SK-MEL-5 (cell line): ENCODE measurements around the genes LCP2 and SMIM23.

DNA sequence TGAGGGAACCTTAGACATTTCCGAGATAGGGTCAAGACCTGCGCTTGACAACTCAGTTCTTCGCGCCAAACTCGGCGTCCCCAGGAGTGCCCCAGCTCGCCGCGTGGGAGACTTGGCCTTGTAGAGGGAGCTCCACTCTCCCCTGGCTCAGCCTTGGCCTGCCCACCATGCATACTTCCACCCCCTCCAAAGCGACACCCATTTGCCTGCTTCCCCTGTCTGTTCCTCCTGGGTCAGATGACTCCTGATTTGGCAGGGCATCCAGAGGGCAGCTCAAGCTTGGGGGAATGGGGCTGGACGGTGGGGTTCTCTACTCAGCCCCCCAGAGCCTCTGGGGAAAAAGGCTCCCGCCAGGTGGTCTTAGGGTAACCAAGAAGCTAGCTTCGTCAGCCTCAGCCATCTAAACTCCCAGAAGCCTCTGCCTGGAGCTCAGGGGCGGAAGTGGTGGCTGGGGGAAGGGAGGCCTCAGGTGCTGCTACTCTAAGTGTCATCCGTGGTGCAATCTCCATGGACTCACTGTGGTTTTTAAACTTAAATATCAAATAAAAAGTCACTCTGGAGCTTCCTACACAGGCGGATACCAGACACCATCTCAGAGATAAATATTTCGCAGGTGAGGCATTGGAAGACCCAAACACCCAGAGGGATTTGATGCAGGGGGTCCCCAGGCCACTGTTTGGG, 660 bp downstream of the DOCK2 start:
RAMPAGE:
- cytosol, long total RNA = no peak
- long total RNA = no peak
- nucleus, long total RNA = no peak

DNA sequence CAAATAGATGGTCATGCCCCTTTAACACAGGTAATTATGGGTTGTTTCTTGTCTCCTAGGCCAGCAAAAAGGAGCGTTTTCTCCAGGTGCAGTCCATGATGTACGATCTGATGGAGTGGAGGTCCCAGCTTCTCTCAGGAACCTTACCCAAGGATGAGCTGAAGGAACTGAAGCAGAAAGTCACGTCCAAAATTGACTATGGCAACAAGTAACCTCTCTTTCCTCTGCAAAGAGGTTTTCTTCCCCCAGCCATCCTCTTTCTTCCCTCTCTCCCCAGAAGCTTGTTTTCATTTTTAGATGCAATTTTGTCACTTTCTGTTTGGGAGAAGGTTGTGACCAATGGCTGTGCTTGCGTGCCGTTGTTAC, 37.1 kb downstream of the DOCK2 start:
RAMPAGE:
- cytosol, long total RNA = no peak
- long total RNA = no peak
- nucleus, long total RNA = no peak

GRCh38 chr5:170254212-170254768, 21.5 kb downstream of the C5orf58 start:
RAMPAGE:
- cytosol, long total RNA = no peak
- long total RNA = no peak
- nucleus, long total RNA = no peak

DNA sequence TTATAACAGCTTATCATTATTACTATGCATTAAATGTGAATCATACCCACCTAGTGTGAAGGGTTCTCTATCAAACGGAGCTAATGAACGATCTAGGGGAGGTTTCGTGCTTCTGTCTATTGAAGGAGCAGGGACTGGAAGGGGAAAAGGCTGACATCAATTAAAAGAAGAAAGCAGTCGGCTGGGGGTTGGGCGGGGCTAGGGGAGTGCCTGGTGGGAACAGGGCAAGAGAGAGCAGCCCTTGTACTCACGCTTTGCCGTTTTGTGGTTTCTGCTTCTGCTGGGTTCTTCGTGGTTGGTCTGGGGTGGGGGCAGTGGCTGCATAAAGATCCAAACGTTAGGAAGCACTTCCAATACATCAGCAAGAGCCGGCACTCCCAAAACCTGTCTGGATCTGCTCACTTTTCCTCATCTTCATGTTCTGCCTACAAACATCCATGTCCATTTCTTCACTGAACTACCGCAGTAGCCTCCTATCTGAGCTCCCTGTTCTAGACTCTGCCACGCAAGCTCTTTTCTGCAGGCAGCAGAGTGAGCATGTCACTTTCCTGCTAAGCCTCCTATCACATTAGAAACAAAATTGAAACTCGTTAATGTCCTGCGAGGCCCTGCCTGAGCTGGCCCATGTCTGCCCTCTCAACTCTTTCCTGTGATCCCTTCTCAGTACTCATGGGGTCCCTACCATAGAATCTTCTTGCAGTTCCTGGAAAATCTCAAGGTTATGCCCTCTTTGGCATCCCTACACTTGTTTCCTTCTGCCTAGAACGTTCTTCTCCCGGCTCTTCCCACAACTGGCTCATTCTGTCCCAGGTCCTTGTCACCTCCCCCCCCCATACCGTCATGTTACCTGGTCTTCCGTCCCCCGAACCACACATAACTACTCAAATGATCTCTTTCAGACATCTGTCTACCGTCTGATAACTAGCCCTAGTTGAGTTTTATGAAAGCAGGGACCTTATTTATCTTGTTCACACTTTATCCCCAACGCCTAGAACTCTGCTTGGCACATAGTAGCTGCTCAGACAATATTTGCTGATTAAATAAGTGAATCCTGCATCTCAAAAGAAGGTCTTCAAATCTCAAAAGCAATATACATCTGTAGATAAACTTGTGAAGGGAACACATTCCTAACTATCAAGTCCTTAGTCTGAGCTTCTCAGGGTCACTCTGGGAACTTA, 30.4 kb downstream of the LCP2 start:
RAMPAGE:
- cytosol, long total RNA = no peak
- long total RNA = no peak
- nucleus, long total RNA = no peak

GRCh38 chr5:170270525-170271287, 26.9 kb downstream of the LCP2 start:
RAMPAGE:
- cytosol, long total RNA = no peak
- long total RNA = no peak
- nucleus, long total RNA = no peak

GRCh38 chr5:170283494-170283934, 14.1 kb downstream of the LCP2 start:
RAMPAGE:
- cytosol, long total RNA = no peak
- long total RNA = no peak
- nucleus, long total RNA = no peak

GRCh38 chr5:170286636-170287066, 10.9 kb downstream of the LCP2 start:
RAMPAGE:
- cytosol, long total RNA = no peak
- long total RNA = no peak
- nucleus, long total RNA = no peak

DNA sequence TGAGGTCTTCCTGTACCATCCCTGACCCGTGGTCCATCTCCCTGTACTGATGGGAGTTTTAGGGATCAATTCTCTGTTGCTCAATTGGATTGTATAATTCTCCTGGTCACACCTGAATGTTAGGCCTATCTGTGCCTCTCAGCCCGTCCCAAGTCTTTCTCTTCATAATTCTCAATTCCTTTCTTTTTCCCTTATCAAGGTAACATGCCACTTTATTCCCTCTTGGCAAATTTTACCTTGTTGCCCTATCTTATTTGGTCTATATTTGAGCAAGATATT, 1.7 kb downstream of the LCP2 start:
RAMPAGE:
- cytosol, long total RNA = no peak
- long total RNA = no peak
- nucleus, long total RNA = no peak

DNA sequence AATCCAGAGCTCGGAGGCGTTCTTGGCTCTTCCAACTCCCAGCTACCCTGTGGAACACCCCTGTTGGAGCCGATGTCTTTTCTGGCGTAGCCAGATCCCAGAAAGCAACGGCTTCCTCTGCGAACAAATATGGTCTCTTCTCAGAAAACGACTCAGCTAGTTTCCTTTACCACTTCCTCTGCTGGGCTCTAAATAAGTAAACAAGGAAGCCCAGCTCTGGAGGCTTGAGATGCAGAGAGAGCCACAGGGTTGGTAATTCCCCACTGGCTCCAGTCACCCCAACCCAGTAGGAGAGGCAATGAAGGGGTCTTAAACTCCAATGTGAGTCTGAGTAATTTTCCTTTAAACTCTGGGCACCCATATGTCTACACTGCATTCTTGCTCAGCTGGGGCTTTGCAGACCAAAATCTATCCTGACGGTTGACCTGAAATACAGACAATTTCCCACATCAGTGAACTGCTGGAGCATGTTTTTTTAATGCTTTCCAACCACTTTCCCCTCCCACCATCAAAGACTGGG, at the start of gene LCP2:
TSS of gene LCP2 (minus strand) at position 99 of the 520 bp plus-strand sequence.
RAMPAGE:
- cytosol, long total RNA = no peak
- long total RNA = no peak
- nucleus, long total RNA = no peak

DNA sequence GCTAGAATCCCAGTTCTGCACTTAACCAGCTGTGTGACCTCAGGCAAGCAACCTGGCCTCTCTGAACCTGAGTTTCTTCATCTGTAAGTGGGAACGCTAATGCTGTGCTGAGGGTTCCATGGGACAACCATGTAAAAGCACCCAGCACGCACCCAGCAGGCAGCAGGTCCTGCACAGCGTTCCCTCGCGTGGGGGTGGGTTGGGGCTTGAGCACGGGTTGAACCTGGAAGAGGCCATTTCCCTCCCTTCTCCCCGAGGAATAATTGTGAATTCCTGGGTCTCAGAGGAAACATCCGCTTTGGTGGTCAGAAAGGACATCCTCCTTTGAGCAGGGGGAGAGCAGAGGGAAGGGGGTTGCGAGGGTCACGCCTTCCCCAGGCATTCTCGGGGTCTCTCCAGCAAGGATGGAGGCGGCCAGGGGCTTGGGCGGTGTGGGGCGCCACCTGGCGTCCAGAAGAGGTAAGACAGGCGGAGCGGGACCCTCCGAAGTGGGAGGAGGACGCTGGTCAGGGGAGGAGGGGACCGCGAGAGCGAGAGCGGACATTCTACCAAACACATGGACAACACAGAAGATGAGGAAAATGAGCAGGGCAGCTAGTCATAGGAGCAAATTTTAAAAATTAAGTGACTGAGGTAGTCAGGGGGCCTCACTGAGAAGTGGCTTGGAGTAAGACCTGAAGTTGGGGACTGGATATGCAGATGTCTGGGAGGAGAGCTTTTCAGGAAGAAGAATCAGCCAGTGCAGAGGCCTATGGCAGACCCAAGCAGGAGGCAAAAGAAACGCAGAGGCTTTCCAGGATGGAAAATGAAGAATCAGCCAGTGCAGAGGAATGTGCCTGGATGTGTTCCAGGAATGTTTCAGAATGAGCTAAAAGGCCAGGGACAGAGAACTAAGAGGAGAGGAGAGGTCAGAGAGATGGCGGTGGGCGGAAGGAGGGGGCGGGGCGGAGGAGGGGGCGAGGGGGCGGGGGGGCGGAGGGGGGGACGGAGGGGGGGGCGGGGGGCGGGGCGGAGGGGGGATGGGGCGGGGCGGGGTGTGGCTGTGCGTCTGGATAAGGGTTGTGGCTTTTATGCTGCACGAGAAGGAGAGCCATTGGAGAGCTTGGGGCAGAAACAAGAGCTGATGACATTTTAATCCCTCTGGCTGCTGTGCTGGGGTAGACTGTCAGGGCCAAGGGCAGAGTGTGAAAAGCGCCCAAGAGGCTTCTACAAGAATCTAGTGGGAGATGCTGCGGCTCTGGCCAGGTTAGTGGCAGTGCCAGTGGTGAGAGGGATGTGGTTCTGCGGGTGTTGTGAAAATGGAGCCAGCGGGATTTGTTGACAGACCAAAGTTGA, 129.4 kb downstream of the KCNIP1 start:
RAMPAGE:
- cytosol, long total RNA = no peak
- long total RNA = no peak
- nucleus, long total RNA = start-site peak on the plus strand centred at position 516 of the sequence, 28 bp wide, 85 and 56 reads in 2 replicates

DNA sequence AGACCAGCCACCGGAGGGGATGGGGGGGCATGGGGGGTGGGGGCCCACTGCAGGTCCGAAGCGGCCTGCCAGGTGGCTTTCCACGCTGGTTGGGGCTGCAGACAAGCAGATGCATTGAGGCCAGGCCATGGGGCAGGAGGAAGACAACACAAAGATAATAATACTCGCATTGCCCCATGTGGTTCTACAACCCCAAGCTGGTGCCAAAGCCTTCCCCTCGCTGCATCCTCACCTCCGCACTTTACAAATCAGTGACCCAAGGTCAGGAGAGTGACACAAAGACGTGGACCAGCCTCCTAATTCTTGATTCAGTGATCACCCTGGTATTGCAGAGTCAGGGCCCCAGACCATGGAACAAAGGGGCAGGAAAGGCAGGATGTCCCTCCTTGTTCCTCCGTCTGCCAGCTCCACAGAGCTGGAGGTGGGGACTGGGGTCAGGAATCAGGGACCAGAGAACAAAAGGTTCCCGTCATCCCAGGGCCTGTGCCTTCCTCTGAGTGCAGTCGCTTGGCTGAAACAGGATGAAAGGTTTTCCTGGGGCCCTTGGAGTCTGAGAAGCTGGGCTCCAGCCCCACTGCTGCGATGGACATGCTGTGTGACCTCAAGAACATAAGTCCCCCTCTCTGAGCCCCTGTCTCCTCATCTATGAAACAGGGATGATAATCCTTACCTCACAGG, 37.1 kb upstream of the GABRP start:
RAMPAGE:
- cytosol, long total RNA = no peak
- long total RNA = no peak
- nucleus, long total RNA = no peak

RAMPAGE:
- cytosol, long total RNA = no peak
- long total RNA = no peak
- nucleus, long total RNA = no peak
Observed at GRCh38 chr5:170747273-170747933, 36.1 kb upstream of the GABRP start.

DNA sequence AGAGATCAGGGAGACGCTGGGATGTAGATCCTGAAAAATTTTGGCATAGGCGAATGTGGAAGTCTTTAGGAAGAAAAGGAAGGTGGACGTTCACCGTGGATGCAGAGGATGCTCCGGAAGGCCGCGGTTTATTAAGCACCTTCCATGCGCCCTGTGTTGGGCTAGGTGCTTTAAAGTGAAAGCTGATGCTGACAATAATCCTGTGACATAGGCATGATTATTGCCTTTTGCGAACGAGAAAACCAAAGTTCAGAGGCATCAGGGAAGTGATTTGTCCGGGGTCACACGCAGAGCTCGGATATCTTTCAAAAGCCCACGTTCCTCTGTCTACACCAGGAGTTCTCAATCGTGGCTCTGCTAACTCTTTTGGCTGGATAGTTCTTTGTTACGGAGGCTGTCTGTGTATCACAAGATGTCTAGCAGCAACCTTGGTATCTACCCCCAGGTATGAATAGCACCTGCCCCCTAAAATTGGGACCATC, 12.0 kb upstream of the GABRP start:
RAMPAGE:
- cytosol, long total RNA = no peak
- long total RNA = no peak
- nucleus, long total RNA = no peak

DNA sequence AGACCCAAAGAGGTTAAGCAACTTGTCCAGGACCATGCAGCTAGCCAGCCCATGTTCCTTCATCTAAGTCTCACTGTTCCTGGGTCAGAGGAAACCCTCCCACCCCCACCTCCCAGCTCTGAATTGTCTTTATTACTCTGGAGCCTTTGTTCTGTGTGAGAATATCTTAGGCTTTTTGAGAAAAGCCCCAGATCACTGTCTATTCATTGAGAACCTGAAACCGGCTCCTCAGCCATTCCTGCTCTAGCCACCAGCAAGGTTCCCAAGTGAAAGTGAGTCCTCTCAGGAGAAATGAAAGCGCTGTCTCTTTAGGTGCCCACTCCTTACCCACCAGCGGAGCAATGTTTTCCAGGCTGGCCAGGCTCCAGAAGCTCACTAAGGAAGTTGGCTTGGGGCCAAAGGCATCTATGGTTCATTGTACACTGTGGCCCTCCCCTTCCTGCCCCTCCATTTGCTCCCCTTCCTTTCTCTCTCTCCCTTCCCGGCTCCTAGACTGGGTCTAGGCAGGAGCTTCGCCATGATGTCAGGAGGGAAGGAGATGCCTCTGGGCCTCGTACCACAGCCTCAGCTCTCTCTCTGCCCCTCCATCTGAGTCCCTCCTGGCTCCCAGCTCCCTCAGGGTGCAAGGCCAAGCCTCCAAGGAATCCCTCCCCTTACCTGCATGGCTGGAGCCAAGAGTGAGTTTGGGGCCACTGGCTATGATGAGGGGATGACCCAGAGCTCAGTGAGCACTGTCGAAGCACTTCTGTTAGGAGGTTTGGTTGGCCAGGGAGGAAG, 1.1 kb upstream of the GABRP start:
RAMPAGE:
- cytosol, long total RNA = no peak
- long total RNA = no peak
- nucleus, long total RNA = no peak

RAMPAGE:
- cytosol, long total RNA = no peak
- long total RNA = no peak
- nucleus, long total RNA = no peak
Observed at GRCh38 chr5:170788498-170788972, 5.0 kb downstream of the GABRP start.

RAMPAGE:
- cytosol, long total RNA = no peak
- long total RNA = no peak
- nucleus, long total RNA = no peak
Observed at GRCh38 chr5:171494469-171495244, 75.2 kb downstream of the FGF18 start.

GRCh38 chr5:171510846-171511045, 91.3 kb downstream of the FGF18 start:
RAMPAGE:
- cytosol, long total RNA = no peak
- long total RNA = no peak
- nucleus, long total RNA = no peak

GRCh38 chr5:171701150-171701476, 84.5 kb upstream of the SMIM23 start:
RAMPAGE:
- cytosol, long total RNA = no peak
- long total RNA = no peak
- nucleus, long total RNA = no peak

DNA sequence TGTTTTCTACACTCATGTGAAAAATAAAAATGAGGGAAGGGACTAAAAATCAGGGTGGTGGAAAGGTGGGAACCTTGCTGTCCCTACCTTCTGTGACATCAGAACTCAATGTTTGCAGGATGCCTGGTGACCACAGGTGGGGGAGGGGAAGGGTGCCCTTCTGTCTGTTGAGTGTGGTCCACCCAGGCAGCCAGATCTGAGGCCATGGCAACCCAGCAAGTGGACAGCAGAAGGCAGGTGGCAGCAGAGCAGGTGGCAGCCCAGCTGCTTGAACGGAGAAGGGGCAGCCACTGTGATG, at the start of gene SMIM23:
TSS of gene SMIM23 (plus strand) at position 150 of the 298 bp plus-strand sequence.
RAMPAGE:
- cytosol, long total RNA = no peak
- long total RNA = no peak
- nucleus, long total RNA = no peak

DNA sequence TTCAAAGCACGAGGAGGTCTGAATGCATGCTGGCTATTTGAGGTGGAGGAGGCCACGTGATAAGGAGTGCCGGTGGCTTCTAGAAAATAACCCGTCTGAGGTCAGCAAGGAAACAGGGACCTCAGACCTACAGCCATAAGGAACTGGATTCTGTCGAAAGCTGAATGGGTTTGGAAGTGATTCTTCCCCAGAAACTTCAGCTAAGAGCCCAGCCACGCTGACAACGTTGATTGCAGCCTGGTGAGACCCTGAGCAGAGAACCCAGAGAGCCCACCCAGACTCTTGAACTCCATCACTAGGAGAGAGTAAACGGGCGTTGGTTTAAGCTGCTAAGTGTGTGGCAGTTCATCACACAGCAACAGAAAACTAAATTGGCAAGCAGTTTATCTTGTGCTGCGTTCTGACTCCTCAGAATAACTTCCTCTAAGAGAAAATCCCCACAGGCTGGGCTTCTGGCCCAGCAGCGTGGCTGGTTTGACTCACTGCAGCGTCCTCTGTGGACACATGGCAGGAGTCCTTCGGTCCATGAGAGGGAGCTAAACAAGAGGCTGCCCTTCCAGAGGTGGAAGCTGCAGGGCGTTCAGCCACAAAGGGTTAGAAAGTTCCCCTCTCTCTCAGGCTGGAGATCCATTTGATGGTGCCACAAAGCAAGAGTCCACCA, 45.9 kb upstream of the FBXW11 start:
RAMPAGE:
- cytosol, long total RNA = no peak
- long total RNA = no peak
- nucleus, long total RNA = no peak